HL-60 (cell line): ENCODE results near the genes SPINK6, HTR4 and SH3TC2.

GRCh38 chr5:146339231-146339496 lies 525 bp downstream of the POU4F3 start:
- RRBS: no CpG with 5 or more reads among the region's 14 CpGs

GRCh38 chr5:146428564-146429166 lies 18.5 kb upstream of the TCERG1 start:
- RRBS: no CpG with 5 or more reads among the region's 10 CpGs

- RRBS: no CpG with 5 or more reads among the region's 9 CpGs
Measured at GRCh38 chr5:147451899-147452512, 57.9 kb downstream of the DPYSL3 start.

DNA sequence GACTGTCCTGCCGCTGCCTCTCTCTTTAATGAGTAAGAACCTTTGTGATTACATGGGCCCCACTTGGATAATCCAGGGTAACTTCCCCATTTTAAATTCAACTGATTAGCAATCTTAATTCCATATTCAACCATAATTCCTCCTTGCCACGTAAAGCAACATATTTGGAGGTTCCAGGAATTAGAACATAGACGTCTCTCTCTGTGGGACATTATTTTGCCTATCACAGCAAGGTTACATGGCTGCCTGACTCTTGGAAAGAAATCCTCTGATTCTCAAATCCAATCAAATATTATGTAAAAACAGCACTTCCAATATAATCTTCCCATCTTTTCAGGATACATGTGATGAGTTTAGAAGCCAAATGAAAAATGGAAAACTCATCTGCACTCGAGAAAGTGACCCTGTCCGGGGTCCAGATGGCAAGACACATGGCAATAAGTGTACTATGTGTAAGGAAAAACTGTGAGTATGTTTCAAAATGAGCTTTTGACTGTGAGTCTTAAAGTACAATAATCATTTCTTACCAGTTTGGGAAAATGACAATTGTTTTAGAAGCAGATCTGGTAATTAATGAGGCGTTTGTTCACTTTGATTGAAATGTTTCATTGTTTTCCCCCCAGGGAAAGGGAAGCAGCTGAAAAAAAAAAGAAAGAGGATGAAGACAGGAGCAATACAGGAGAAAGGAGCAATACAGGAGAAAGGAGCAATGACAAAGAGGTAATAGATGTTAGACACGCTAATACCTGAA lies 48.5 kb upstream of the SPINK14 start:
- RRBS: no CpG with 5 or more reads among the region's 7 CpGs

GRCh38 chr5:148202630-148203156 lies at the start of gene SPINK6:
Gene SPINK6, plus strand, starts transcription at chr5:148203042.
- RRBS: no CpG with 5 or more reads among the region's 2 CpGs

GRCh38 chr5:148452765-148453430 lies 69.1 kb downstream of the FBXO38 start:
- RRBS: no CpG with 5 or more reads among the region's 6 CpGs

- RRBS: no CpG with 5 or more reads among the region's 10 CpGs
Measured at GRCh38 chr5:148473637-148474470, 90.1 kb downstream of the FBXO38 start.

GRCh38 chr5:148654448-148654976 lies at the start of gene HTR4:
Gene HTR4, minus strand, starts transcription at chr5:148654527.
- RRBS: 29% methylated on average over 4 of the region's 14 CpGs

DNA sequence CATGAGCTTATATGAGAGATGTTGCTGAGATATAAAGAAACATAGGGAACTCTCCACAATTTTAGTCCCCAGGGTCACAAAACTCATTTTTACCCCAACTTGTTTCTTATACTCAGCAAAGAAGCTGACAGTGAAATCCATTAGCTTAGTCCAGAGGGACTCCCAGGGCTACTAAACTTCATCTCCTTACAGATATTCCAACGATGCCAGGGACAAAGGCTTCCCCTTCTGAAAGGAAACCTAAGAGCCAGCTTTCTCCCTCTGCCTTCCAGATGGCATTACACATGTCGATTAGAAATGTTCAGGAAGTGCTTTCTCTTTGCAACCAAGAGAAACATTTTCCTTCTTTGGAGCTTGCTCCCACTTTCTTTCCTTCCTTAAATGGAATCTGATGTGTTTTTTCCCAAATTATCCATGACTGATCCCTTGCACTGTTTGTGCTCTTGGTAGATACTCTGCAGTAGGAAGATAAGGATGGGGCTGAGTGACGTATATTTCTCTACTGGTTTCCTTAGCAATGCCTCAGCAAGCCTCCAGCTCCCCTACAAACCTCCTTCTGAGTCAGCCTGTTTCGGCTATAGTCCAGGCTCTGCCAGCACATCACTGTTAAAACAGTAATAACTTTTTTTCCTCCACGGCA lies 42.9 kb upstream of the HTR4 start:
- RRBS: no CpG with 5 or more reads among the region's 5 CpGs

- RRBS: 100% methylated on average over 1 of the region's 12 CpGs
Measured at GRCh38 chr5:148912452-148913553, 86.4 kb downstream of the ADRB2 start.

- RRBS: no CpG with 5 or more reads among the region's 2 CpGs
Measured at GRCh38 chr5:148915503-148915789, 89.0 kb downstream of the ADRB2 start.

- RRBS: no CpG with 5 or more reads among the region's 1 CpG
Measured at GRCh38 chr5:148956570-148957087, 106.2 kb downstream of the SH3TC2 start.

DNA sequence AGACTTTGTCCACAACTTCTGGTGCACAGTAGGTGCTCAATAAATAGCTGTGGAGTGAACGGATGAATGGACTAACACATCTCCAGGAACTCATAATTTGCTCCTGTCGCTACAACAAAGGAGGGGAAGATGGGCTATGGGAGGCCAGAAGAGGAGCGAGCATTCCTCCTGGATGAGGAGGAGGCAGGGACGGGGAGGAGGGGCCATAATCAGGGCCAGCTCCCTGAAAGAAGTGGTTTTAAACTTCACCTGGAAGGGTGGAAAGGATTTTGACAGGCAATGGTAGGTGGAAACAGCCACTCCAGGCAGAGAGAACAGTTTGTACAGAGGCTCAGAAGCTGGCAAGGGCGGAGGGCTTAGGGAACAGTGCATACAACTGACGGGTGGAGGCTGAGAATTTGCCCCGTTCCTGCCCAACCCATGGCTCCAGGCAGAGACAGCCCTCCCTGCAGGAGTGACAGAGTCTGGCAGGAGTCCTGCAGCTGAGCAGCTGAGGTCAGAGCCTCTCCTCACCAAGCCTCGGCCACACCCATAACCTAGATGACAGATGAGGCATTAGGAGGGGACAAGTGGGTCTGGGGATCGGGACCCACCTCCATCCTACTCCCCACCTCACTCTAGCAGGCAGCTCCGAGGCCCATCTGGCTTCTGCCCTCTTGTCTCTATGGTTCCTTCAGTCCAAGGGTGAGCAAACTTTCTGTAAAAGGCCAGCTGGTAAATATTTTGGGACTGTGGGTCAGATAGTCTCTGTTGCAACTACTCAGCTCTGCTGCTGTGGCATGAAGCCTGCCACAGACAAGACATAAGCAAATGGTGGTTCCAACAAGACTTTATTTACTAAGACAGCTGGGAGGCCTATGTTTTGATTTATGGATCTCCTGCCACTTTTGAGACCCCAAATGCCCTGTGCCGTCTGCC lies 83.8 kb downstream of the SH3TC2 start:
- RRBS: no CpG with 5 or more reads among the region's 11 CpGs

DNA sequence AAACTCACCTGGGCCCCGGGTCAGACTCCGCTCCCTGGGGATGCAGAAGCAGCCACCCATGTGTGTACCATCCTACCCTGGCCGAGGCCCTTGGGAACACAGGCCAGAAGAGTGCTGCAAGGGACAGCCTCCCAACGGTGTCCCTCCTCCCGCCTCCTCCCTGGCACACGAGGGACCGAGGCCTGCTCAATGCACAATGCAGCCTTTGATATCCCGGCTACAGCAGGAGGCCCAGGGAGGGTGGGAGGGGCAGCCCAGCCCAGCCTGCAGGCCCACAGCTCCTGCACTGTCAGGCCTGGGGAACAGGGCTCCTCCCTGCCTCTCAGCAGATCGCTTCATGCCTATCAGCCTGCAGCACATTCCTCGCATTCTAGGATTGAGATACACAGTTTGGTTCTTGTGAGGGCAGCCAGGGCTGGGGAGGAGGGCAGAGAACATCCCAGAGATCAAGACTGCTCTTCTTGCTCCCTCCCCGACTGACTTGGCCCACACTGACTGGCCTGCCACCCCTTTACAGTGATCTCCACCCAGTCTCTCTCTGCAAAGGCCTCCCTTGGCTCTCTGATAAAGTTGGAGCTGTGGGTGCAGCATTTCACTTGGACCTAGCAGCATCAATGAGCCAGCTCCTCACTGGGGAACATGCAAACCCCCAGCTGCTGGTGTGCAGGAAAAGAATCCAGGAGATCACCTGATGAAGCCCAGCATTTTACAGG lies at the start of gene SH3TC2:
Gene SH3TC2, minus strand, starts transcription at position 100 of the 713 bp plus-strand sequence.
- RRBS: no CpG with 5 or more reads among the region's 11 CpGs

- RRBS: no CpG with 5 or more reads among the region's 3 CpGs
Measured at GRCh38 chr5:149135391-149135839, 5.9 kb upstream of the ABLIM3 start.

- RRBS: no CpG with 5 or more reads among the region's 19 CpGs
Measured at GRCh38 chr5:149141998-149142707, 860 bp downstream of the ABLIM3 start.

GRCh38 chr5:149152210-149152978 lies 11.1 kb downstream of the ABLIM3 start:
- RRBS: no CpG with 5 or more reads among the region's 2 CpGs

- RRBS: no CpG with 5 or more reads among the region's 3 CpGs
Measured at GRCh38 chr5:149229655-149230044, 42.0 kb upstream of the AFAP1L1 start.

DNA sequence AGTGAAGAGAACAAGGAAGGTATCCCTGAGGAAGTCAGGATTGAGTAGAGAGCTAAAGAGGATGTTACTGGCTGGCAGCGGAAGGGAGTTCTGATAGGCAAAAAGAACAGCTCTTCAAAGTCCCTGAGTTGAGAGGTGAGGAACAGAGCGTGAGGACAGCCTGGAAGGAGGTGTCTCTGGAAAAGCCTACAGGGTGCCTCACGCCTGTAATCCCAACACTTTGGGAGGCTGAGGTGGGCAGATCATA lies 19.3 kb downstream of the AFAP1L1 start:
- RRBS: no CpG with 5 or more reads among the region's 3 CpGs

GRCh38 chr5:149310884-149311378 lies 34.4 kb upstream of the GRPEL2 start:
- RRBS: no CpG with 5 or more reads among the region's 7 CpGs